A375 (cell line): ENCODE measurements around a stretch of chr16.

- RAMPAGE, long total RNA: no peak
Measured at GRCh38 chr16:81901833-81902255, 109.4 kb downstream of the SDR42E1 start.

GRCh38 chr16:82027335-82028043 is 7.6 kb upstream of the HSD17B2 start:
- RAMPAGE, long total RNA: no peak

GRCh38 chr16:82070373-82071355 is 35.6 kb downstream of the HSD17B2 start:
- RAMPAGE, long total RNA: no peak

DNA sequence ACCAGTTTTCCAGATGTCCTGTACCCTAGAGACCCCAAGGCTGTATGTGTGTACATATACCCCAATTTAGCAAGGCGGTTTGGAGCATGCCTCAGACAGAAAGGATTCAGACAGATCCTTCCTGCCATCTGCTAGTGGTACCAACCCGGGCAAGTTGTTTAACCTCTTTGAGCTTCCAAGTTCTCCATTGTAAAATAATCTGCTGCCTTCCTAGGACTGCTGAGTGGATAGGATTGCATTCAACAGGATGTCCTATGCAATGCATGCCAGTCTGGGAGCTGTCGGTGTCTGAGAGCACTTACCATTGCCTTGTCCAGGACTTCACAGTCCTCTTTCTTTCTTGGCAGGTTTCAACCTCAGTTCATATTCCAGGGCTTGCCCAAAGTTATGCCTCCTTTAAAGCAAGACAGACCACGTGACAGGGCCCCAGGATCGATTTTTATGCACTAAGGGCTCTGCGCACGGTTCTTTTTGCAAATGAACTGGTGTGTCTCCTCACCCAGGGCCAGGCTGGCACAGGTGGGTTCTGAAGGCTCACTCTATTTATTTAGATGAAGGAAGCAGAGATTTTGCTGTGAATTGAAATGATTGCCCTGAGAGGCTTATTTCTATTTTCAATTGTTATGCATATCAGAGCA is 2.1 kb downstream of the CDH13 start:
- RAMPAGE, long total RNA: no peak

GRCh38 chr16:82629420-82630282 is 2.9 kb downstream of the CDH13 start:
- RAMPAGE, long total RNA: no peak

DNA sequence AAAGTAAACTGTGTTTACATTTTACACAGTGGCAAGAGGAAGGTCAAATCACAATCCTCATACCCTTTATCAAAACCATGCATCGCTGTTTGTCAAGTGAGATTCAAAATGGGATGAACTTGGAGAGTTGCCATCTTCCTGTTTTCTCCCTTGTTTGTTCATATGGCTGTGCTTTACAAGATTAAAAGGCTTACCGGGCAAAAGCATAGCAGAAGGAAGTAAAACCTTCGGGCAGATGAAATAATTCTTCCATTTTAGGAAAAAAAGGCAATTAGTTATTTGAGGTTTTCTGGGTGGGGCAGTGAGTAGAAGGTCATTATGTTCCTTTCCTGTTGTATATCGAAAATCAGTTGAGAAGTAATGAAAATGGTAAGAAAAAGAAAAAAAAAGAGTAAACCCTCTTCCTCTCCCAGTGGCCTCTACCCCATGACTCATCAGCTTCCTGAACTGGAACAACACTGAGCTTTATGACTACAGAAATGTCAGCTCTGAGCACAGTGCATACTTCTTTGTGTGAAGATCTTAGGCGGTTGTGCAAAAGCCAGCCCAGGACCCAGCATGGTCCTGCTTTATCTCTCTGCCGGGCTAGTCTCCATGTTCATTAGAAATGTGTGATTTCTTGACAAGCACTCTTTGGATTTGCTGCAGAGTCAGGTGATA is 369.2 kb downstream of the CDH13 start:
- RAMPAGE, long total RNA: no peak

GRCh38 chr16:83800005-83800305 is 7.8 kb upstream of the HSBP1 start:
- RAMPAGE, long total RNA: no peak

GRCh38 chr16:83899259-83900323 is 676 bp downstream of the MLYCD start:
- RAMPAGE, long total RNA: no peak

GRCh38 chr16:83918794-83919753 is 20.2 kb downstream of the MLYCD start:
- RAMPAGE, long total RNA: no peak

DNA sequence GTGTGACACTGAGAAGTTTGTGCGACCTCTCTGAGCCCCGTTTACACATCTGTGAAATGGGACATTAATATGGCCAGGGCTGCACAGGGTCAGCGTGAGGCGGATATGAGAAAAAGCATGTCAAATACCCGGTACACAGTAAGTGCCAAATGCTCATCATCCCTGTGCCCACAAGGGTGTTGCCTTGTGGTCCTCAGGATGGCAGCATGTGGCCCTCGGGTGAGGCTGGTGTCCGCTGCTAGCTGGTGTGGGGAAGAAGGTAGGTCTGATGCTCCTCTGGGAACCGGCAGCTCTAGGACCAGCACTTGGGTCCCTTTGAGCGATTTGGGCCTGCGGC is 3.5 kb downstream of the OSGIN1 start:
- RAMPAGE, long total RNA: no peak

DNA sequence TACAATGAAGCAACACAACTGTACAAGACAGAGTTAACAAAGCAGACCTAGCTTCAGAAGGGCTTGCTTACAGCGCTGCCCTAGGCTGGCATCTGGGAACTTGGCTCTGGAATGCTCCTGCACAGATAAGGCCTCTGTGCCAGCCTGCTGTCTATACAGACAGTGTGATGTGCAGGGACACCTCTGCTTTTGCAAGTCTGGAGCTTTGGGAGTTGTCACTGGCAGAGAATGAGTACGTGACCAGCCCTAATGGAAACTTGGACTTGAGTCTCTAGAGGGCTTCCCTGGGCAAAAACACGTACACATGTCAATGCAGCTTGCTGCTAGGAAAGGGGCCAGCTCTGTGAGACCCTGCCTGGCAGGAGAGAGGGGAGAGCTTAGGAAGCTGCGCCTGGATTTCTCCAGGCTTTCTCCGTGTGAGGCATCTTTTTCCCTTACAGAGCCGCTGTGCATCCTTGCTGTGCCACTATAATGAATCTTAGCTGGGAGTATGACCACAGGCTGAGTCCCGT is 32.2 kb upstream of the SLC38A8 start:
- RAMPAGE, long total RNA: no peak

- RAMPAGE, long total RNA: no peak
Measured at GRCh38 chr16:84082005-84082602, 34.6 kb downstream of the MBTPS1 start.

DNA sequence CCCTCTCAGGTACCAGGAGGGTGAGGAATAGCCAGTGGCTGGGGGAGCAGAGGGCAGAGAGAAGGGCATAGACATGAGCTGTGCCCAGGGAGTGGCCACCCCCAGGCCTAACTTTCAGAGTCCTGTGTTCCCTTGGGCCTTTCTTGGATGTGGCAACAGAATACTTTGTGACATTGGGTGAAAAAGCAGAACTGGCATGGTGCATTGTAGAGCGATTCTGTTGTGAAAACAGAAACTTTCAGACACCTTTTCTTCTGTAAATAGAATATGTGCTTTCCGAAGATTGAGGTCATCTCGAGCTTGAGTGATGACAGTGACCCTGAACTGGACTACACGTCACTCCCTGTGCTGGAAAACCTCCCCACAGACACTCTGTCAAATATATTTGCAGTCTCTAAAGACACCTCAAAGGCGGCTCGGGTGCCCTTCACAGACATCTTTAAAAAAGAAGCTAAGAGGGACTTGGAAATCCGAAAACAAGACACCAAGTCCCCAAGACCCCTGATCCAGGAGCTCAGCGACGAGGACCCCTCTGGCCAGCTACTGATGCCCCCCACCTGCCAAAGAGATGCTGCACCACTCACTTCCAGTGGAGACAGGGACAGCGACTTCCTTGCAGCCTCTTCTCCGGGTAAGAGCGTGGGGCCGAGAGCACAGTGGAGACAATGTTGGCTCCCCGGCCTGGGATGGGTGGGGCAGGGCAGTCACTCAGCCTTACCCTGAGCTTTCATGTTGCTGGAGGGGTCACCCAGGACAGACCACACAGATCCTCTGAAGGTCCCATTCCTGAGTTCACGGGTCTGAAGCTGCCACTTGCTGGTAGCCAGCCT is 11.0 kb downstream of the TAF1C start:
- RAMPAGE, long total RNA: no peak

- RAMPAGE, long total RNA: no peak
Measured at GRCh38 chr16:84292222-84292661, 2.4 kb upstream of the WFDC1 start.

DNA sequence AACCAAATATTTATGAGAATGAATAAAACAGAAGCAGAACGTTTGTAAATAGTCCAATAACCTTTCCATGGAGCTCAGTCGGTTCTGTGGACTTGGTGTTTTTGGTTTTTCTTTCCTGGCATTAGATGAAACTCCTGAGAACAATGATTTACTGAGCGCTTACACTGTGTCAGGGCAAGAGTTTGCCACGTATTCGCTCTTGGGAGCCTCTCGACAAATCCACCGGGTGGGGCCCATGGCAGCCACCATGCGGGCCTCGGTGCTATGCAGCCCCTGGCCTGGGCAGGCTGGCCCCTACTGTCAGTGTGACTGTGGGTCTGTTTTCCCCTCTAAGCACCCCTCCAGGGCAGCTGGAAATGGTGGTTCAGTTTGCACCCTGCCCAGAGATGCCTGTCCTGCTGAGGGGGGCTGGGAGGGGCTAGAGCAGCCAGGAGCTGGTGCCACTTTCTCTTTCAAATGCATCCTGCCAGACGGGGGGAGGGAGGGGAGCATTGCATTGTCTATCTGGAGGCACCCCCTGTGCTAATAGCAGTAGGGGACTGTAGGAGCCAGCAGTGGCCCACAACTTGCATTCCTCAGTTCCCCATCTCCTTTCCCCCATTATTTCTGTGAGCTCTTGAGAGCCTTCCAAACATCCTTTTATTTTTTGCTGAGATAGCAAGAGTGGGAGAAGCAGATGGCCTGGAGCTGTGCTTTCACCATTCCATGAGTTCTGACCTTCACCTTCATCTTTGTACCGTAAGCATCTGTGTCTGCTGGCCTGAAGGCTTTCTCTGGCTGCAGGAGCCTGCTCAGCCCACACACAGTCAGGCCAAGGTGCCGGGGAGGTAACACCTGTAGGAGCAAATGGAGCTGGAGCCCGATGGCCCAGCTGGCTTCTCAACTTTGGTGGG is 5.0 kb downstream of the WFDC1 start:
- RAMPAGE, long total RNA: no peak

DNA sequence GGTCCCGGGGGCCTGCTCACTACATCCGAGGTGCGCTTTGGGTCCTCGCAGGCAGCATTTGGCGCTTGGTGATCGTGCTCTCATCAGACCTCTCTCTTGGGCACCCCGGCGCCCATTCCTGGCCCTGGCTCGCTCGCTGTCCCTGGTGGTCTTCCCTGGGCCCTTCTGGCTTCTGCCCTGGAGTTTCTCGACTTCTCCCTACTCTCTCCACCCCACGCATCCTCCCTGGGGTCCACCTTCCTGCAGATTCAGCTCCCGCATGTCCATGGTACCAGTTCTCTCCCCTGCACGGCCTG is 863 bp upstream of the MEAK7 start:
- RAMPAGE, long total RNA: no peak

- RAMPAGE, long total RNA: no peak
Measured at GRCh38 chr16:84537045-84537613, 32.7 kb upstream of the MEAK7 start.

GRCh38 chr16:84548852-84549959 is 44.7 kb upstream of the MEAK7 start:
- RAMPAGE, long total RNA: no peak

DNA sequence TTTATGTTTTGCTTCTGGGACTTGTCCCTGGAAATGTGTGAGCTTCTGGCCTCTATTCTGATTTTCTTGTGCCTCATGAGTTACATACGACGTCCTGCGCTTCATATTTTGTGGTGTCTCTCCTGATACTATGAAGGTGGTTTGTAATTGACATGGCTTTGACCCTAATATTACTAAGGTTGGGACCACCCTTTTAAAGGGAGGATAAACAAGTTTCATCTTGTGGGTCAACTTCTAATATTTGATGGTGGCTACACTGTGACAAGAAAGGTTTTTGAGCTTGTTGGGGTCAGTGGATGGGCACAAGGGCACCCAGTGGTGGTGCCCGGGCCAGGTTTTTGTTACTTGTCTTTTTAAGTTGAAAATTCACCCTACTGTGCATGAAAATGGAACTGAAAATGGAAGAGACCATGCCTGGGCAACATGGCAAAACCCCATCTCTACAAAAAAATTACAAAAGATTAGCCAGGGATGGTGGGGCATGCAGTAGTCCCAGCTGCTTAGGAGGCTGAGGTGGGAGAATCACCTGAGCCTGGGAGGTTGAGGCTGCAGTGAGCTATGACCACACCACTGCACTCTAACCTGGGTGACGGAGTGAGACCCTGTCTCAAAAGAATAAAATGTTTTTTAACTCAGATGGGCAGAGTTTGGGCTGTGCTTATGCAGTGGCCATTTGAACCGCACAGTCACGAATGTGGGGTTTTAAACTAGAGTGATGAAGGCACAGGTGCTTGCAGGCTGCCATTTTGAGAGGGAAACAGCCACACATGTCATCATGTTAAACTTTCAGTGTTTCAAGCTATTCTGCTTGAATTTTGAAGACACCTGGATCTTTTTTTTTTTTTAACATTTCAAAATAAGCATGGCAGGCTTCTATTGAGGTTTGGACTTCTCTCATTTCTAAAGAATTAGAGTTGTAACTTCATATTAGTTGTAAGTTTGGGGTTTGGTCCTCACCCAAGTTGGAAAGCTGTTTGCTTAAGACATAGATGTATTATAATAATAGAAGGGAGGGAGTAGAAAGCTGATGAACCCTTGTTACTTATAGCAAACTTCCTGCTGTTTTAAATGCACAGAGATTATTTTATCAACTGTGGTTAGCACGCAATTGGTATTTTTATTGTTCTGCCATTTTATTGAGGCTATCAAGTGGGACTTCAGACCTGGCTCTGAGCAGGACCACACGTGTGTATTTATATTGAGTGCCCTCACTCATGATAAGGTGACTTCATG is 16.5 kb downstream of the KLHL36 start:
- RAMPAGE, long total RNA: no peak

DNA sequence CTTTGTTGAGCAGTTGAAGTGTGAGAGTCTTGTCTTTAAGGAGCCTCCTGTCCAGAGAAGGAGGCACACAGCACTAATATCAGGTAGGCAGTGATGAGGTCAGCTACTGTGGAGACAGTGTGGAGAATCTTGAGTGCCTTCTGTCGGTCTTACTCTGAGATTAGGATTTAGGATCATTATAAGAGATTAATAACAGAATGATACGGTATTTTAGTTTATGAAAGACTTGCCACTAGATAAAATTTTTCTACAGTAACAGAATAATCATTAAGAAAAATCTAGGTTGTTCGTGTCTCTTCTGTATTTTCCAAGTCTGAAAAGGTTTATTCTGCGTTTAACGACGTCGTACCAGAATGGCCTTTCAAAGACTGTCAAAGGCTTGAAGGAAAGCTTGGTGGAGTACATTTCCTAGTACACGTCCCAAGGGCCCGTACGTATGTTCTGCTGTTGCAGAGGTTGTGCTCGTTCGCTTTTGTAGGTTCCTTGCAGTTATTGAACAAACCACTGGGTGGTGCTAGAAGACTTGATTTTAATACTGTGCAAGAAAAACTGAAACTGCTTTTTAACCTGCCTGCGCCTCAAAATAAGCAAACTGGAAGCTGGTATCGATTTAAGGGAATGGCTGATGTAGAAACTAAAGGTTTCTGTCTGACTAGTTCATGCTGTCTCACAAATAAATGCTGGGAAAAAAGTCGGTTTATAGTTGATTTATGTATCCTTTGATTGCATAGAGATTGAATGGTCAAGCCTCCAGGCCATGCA is 54.4 kb downstream of the USP10 start:
- RAMPAGE, long total RNA: no peak